Parotid gland (tissue), 1 donor: ENCODE results near the genes CSMD2 and CLSPN.

- PRO-cap: no peak
Observed at GRCh38 chr1:33460834-33461472, 11.5 kb upstream of the ZSCAN20 start.

GRCh38 chr1:34164630-34165487, at the start of gene CSMD2:
CSMD2 (minus strand) TSS chr1:34165230.
- PRO-cap: no peak

GRCh38 chr1:34647706-34647955, 107.2 kb upstream of the GJB5 start:
- PRO-cap: no peak

GRCh38 chr1:34684648-34685694, 69.9 kb upstream of the GJB5 start:
- PRO-cap: no peak

DNA sequence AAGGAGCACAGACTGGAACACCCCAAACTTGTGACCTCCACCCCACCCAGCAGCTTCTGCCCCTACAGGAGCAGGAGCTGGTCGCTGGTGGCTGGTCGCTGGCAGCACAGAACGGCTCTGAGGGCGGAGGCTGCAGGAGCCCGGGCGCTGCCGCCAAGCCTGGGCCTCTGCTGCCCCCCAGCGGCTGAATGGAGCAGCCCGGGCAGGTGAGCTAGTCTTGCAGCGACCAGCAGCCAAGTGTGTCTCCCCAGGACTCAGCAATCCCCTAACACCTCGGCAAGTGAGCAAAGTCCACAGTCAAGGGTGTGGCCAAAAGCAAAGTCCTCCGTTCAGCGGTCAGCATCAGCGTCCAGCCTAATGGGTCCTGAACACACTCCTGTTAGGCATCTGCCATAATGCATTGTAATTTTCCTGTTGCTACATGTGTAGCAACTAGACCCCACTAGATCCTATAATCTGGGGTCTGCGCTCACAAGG, 12.1 kb upstream of the GJB5 start:
- PRO-cap: no peak

GRCh38 chr1:35104196-35105047, 25.2 kb downstream of the ZMYM1 start:
- PRO-cap: no peak

DNA sequence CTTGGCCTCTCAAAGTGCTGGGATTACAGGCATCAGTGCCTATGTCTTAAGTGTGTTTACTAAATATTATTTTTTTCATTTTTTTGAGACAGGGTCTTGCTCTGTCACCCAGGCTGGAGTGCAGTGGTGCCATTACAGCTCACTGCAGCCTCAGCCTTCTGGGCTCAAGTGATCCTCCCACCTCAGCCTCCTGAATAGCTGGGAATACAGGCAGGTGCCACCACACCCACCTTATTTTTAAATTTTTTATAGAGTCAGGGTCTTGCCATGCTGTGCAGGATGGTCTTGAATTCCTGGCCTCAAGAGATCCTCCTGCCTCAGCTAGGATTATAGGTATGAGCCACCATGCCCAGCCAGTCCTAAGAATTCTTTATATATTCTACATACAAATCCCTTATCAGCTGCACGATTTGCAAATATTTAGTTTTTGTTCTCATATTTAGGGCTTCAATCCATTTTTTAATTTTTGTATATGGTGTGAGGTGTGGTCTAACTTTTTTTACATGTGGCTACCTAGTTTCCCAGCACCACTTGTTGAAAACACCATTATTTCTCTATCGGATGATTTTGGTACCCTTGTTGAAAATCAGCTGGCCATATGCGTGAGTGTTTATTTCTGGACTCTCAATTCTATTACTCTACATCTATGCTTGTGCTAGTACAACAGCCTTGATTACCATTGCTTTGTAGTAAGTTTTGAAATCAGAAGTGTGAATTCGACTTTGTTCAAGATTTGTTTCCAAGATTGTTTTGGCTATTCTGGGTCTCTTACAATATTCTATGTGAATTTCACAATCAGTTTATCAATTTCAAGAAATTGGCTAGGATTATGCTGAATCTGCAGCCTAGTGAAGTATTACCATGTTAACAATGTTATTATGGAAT, 19.8 kb downstream of the SFPQ start:
- PRO-cap: no peak

GRCh38 chr1:35176388-35176649, 16.6 kb downstream of the SFPQ start:
- PRO-cap: no peak

GRCh38 chr1:35555935-35556528, 1.2 kb downstream of the KIAA0319L start:
- PRO-cap: no peak

DNA sequence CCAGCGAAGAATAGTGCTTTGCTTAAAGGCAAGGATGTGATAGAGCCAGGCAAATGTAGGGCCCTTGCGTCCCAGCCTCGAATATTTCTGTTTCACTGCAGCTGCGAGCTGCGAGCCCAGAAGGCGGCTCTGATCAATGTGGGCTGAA, 244 bp upstream of the TFAP2E start:
- PRO-cap: no peak

- PRO-cap: bidirectional peak, plus-strand start at chr1:35770110, minus-strand start at chr1:35769964
Observed at GRCh38 chr1:35769823-35770314, at the start of gene CLSPN. CLSPN (minus strand) TSS chr1:35769978.

- PRO-cap: no peak
Observed at GRCh38 chr1:35854560-35855048, 28.4 kb upstream of the AGO1 start.

DNA sequence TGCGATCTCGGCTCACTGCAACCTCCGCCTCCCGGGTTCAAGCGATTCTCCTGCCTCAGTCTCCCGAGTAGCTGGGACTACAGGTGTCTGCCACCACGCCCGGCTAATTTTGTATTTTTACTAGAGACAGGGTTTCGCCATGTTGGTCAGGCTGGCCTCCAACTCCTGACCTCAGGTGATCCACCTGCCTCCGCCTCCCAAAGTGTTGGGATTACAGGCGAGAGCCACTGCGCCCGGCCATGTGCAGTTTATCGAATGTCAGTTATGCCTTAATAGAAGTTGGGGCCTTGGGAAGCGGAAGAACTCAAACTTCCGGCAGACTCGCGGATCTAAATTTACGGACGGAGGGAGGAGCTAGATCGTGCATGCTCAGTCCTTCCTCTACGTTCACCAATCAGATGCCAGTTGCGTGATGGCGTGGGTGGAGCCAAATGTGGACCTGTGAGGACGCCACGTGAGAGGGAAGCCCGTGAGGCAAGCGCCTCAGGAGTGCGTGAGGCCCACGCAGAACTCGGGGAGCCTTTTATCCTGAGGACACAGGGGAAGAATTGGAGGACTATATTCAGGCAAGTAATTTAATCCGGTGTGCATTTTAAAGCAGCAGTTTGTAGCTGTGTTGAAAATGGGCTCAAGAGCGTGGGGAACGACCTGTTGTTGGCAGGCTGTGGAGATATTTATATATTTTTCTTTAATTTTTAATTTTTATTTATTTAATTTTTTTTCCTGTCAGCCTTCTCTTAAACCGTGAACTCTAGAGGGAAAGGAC, 13.5 kb upstream of the AGO1 start:
- PRO-cap: no peak

GRCh38 chr1:35929855-35930511, 922 bp upstream of the AGO3 start:
- PRO-cap: no peak

DNA sequence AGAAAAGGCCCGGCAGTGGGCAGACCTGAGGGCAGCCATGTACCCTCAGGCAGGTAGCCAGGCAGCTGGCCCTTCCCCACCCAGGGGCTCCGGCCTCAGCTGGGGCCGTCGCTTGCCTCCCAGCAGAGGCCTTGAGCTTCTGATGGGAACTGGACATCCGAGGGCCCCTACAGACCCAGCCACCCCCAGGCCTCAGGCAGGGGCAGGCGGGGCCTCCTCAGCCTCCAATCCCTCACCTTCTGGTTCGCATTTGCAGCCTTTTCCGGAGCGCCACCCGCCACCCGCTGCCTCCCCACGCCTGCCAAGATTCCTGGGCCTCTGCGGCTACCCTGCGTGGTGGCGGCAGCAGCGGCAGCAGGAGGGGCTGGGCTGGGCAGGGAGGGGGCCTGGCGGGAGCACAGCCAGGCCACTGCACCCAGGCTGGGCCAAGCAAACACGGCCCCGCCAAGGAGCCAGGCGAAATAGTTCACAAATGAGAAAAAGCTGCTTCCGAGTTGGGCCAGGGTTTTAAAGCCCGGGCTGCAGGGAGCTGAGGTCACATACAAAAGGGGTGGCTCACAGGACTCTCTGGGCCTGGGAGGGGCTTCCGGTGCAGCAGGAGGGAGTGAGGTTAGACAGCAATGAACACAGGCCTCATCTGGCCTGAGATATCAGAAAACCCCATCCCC, 9.9 kb downstream of the COL8A2 start:
- PRO-cap: no peak

DNA sequence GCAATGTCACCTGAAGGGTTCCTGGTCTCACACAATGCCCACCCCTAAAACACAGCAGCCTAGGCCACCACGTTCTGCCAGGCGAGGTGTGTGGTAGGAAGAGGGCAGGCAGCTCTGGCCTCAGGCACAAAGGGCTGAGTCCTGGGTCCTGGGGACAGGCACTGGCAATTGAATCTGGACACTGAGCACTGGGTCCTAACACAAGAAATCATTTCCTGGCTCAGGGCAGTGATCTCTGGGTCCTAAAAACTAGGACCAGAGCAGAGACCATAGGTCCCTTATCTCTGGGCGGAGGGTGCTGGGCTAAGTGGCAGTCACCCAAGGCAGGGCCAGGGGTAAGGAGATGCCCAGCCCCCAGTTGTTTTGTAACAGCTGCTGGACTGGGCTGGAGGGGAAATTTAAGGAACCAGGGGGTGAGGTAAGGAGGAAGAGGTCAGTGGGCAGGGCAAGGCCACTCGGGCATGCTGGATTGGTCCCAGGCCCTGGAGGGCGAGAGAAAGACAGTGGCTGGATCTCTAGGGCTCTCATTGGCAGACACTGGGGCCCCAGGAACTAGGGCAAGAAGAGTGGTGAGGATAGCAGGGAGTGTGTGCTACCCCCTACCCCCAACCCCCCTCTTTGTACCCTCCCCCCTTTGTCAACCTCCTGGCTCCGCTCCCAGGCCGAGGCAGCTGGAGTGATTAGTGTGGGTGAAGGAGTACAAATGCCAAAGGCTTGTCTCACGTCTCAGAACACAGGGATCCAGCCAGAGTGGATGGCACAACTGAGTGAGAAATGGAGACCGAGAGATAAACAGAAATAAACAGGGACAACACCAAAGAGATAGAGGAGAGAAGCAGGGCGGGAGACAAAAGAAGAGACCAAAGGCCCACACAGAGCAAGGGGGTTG, 20.7 kb upstream of the THRAP3 start:
- PRO-cap: no peak

- PRO-cap: no peak
Observed at GRCh38 chr1:36225301-36225957, 1.2 kb downstream of the THRAP3 start.

- PRO-cap: no peak
Observed at GRCh38 chr1:36234128-36234721, 10.0 kb downstream of the THRAP3 start.

DNA sequence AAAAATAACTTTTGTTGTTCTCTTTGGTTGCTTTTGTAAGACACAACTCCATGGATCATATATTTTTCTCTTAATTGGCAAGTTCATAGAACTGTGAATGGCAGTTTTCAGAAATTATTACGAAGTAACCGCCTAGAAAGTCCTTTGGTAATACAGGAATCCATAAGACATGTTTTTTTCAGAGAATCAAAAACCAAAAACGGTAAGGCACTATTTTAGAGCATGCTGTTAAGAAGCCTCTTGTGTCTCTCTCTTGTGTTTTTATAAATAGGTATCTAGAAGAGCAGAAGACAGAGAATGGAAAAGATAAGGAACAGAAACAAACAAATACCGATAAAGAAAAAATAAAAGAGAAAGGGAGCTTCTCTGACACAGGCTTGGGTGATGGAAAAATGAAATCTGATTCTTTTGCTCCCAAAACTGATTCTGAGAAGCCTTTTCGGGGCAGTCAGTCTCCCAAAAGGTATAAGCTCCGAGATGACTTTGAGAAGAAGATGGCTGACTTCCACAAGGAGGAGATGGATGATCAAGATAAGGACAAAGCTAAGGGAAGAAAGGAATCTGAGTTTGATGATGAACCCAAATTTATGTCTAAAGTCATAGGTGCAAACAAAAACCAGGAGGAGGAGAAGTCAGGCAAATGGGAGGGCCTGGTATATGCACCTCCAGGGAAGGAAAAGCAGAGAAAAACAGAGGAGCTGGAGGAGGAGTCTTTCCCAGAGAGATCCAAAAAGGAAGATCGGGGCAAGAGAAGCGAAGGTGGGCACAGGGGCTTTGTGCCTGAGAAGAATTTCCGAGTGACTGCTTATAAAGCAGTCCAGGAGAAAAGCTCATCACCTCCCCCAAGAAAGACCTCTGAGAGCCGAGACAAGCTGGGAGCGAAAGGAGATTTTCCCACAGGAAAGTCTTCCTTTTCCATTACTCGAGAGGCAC, 17.1 kb upstream of the SH3D21 start:
- PRO-cap: no peak

DNA sequence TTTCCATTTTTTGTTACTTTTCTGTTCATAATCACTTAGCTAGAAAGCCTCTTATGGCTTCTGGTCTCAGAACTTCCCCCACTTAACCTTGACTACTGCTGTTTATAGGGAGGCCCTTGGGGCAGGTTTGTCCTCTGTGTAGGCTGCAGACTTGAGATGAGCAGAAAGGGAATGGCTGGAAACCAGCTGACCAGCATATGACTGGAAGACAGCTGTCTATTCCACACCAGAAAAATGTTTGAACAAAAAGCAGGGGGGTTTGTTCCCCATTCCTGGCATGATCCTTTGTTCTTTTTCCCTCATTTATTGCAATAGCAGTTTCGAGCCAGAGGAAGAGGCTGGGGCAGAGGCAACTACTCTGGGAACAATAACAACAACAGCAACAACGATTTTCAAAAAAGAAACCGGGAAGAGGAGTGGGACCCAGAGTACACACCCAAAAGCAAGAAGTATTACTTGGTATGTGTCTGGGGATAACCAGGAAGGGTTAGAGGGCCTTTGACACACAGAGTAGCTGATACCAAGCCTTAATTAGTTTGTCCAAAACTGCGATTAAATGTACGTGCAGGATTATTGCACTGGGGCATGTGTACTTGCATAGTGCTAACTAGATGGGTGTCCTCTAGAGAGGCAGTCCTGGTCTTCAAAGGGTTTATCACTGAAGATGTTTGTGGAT, 4.8 kb upstream of the SH3D21 start:
- PRO-cap: no peak